Measurements from ENCODE around the gene TSN.

DNA sequence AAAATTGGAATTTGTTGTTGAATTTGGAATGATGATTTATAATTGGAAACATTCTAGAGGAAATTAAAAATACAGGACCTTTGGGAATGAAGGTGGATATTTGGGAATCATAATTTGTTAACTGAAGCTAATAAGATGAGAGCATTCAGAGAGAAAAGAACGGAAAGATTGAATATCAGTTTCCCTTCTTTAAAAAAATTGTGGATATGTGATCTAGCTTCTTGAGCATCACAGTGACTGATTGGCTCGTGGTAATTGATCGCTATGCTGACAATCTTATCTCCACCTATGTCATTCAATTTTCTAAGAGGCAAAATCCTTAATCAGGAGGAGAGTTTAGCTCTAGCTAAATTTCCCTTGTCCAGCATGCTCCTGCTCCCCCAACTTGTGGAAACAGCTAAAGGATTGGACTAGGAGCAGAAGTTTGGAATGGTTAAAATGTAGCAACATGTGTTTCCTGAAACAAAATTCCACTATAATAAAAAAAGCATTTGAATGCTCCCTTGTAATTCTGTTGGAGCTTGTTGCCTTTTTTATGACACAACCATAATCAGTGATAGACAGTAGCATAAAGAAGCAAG lies 6.7 kb downstream of the ACTR3 start:
- RRBS: no CpG with 5 or more reads among the region's 3 CpGs

DNA sequence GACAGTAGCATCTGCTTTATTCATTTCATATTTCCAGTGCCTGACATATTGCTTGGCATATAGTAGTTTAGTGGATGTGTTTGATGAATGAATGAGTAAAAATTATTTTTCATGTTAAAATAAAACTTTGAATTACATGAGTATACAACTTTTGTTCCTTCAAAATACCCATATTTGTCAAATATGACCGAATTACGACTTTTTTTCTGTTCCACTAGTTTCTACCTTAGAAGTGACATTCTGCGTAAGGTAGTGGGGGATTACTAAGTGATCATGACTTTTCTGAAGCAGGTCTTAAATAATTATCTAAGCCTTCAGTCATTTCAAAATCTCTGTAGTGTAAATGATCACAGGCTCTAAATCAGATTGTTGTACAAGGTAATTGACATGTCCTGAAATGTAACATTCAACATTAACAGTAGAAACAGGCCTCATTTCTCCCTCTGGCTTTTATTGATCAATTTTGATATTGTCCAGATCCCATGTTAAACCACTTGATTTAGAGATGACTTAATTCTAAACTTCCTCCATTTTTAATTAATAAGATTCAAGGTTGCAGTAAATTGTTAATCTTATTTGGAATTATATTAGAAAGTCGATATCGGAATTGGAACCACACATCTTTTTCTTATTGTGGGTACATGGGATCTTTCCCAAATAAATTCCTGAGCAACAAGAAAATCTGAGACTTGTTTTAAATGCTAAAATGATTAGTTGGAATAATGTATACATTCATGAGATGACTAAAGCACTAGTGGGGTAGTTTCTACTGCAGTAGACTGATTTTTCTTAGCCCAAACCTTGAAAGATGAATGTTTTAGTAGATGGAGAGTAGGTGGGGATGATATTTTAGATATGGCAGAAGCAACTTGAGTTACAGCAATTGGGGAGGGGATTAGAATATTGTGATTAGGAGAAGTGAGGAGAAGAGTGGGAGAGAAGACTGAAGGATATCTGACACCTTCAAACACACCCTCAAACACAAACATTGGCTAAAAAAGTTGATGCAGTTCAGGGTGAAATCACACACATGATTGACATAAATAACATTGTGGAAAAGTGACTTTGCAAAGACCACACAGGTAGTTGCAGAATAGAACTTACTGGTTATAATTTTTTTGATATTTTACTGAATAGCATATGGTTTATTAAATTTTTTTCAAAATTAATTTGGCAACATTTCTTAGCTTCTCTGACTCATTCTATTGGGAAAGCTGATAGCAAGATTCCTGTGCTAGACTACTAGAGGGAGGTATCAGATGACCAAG lies 72.5 kb downstream of the ACTR3 start:
- RRBS: no CpG with 5 or more reads among the region's 5 CpGs

DNA sequence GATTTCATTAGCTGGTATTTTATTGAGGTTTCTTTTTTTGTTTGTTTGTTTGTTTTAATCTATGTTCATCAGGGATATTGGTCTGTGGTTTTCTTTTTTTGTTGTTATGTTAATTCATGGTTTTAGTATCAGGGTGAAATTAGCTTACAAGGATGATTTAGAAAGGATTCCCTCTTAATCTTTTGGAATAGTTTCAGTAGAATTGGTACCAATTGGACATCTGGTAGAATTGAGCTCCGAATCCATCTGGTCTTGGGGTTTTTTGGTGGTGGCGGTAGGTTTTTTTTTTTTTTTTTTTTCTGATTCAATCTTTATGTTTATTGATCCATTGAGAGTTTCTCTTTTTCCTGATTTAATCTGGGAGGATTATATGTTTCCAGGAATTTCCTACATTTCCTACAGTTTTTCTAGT lies 1538.2 kb downstream of the DPP10 start:
- RRBS: no CpG with 5 or more reads among the region's 2 CpGs

DNA sequence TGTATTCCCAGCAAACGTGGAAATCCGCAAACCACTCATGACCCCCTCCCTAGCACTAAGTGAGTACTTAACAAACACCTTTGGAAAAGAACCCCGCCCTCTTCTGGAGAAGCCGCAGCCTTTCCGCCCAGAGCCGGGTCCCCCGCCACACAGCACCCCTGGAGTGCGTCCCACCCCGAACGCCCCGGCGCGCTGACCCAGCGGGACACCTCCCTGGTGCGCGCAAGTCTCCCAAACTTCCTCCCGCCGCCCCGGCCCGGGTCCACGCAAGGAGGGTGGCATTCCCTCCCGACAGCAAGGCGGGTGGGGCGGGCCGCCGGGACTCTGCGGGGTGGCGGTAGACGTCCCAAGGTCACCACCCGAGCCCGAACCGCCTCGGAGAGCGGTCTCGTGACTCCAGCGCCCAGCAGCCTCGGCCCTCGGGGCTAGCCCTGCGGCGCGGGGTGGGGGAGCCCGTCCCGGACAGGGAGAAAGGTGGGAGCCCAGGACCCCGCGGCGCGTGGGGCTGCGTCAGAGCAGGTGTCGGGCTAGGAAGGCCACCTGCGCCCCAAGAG lies 622 bp downstream of the CCDC93 start:
- RRBS: 2% methylated on average over 26 of the region's 50 CpGs

DNA sequence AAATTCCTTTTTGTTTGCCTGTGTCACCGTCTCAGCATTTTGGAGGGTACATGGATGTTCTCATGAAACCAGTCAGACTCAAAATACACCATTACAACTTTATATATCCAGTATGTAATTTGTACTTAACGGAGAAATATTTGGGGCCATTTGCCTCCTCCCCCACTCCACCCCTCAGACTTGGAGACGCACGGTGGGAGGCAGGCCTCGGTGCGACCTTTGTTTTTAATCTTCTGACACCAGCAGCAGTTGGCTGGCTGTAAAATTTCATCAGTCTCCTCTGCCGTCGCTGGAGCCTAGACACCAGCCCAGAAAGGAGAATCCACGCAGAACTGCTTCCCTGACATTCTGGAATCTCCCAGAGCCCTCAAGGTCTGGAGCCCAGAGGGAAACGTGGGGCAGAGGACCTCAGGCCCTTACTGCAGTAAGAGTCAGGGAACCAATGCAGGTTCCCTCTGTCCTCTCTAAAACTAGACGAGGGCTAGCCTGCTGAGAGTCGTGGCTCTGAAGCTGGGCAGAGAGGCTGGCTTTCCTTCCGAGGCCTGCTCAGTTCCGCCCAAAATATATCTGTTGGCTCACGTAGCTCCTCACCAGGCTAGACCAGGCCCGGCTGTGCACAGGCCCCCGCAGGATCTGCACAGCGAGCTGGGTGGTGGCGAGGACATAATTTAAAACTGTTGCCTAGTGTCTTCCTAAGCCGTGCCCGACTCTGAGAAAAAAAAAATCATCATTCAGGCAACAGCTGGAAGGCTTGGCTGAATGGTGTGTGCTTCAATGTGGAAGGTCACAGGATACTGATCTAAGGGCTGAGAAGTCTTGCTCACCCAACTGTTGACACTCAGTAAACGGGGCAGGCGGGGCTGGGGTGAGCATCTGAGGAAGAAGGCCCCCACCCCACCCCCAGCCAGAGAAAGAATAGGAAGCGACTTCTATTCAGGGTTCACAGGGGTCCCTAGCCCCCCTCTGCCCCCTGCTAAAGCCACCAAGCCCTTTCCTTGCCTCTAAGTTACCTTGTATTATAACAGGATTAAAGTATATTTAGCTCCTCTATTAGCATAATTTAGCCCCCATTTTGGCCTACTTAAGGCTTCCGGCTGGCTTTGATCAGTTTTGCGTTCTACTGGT lies 40.4 kb downstream of the EN1 start:
- RRBS: no CpG with 5 or more reads among the region's 26 CpGs

- RRBS: no CpG with 5 or more reads among the region's 6 CpGs
These were observed 39.4 kb downstream of the EN1 start for GRCh38 chr2:118808050-118808399.

GRCh38 chr2:118981827-118982351 lies 39.9 kb downstream of the MARCO start:
- RRBS: no CpG with 5 or more reads among the region's 2 CpGs

GRCh38 chr2:119049923-119051113 lies 108.2 kb downstream of the C1QL2 start:
- RRBS: no CpG with 5 or more reads among the region's 15 CpGs

DNA sequence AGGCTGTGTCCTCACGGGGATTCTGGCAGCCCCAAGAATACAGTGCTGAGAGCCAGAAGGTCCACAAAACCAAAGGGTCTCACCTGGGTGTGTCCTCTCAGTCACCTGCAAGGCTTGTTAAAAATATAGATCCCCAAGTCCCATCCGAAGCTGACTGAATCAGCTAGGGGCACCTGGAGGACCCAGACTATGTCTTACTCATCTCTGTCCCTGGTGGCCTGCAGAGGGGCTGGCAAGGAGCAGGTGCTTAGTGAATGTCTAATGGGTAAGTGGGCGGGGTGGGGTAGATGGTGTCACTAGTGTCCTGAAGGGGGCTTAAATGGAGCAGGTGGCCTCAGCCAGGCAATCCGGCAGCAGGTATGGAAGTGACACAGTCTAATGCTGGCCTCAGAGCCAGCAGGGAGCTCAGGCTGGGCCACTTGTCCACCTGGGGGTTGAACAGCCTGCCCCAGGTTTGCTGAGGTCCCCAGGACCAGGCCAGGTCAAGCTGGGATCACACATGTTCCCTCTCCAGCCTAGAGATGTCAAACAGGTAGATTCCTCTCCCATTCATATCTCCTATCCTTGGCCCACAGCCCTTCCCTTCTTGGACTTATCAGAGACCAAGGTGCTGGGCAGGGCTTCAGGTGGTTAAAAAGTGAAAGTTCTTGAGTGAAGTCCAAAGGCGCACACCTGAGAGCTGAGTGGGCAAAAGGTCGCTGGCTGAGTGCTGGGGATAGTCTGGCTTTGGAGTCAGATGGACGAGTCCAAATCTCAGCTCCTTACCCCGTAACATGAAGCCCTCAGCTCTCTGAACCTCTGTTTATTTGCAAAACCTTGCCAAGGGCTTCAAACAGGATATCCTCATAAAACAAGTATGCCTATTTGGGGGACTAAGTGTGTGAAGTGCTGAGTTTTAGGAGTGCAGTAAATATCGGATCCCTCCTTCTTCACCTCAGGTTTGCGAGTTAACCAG lies 1.7 kb downstream of the STEAP3 start:
- RRBS: no CpG with 5 or more reads among the region's 10 CpGs

- RRBS: no CpG with 5 or more reads among the region's 6 CpGs
These were observed 119.6 kb upstream of the EPB41L5 start for GRCh38 chr2:119892943-119894042.

DNA sequence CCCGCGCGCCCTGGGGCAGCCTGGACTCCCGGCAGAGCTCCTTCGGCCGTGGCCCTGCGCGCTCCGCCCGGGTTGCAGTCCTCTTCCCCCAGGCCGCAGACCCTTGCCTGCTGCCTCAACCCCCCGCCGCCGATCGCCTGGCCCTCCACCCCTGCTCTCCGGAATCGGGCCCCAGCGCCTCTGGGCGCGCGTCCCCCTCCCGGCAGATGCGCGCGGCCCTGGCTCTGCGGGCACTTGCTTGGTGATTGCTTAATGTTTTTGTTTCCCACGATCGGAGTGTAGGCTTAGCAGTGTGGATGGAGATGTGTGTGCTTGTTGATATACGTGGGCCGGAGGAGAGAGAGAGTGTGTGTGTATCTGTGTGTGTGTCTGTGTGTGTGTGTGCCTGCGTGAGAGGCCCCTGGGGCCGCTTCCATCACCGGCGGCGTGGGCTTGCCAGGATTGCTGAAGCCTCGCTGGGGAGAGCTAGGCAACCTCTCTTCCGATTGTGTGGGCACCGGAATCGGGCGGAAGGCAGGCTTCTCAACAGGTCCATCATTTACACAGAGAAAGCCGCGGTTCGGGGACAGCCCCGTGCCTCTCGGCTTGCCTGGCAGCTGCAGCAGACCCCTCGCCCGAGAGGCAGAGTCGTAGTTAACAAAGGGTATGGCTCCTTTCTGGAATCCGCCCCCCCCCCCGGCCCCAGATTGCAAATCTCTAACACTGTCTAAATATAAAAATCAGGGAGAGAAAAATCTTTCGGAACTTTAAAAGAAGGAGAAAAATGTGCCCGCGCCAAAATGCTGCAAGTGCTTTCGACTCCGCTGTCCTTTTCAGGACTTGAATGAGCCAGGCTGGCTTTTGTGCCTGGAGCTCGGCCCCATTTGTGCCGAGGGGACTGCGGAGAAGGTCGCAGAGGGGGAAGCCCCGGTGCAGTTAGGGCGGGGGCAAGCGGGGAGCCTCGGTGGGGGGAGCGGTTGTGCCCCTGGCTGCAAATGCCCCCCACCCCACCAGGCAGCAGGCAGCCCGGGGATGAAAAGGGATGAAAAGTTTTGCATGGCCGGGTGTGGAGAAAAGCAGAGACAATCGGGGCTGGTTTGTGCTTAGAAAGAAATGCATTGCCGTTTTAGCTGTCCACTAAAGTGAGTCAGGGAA lies 1.2 kb downstream of the INHBB start:
- RRBS: 2% methylated on average over 35 of the region's 68 CpGs

GRCh38 chr2:120398194-120398476 lies 52.2 kb downstream of the INHBB start:
- RRBS: no CpG with 5 or more reads among the region's 3 CpGs

- RRBS: no CpG with 5 or more reads among the region's 14 CpGs
These were observed 135.5 kb downstream of the INHBB start for GRCh38 chr2:120481352-120481949.

- RRBS: no CpG with 5 or more reads among the region's 30 CpGs
These were observed 157.9 kb downstream of the INHBB start for GRCh38 chr2:120503585-120504578.

DNA sequence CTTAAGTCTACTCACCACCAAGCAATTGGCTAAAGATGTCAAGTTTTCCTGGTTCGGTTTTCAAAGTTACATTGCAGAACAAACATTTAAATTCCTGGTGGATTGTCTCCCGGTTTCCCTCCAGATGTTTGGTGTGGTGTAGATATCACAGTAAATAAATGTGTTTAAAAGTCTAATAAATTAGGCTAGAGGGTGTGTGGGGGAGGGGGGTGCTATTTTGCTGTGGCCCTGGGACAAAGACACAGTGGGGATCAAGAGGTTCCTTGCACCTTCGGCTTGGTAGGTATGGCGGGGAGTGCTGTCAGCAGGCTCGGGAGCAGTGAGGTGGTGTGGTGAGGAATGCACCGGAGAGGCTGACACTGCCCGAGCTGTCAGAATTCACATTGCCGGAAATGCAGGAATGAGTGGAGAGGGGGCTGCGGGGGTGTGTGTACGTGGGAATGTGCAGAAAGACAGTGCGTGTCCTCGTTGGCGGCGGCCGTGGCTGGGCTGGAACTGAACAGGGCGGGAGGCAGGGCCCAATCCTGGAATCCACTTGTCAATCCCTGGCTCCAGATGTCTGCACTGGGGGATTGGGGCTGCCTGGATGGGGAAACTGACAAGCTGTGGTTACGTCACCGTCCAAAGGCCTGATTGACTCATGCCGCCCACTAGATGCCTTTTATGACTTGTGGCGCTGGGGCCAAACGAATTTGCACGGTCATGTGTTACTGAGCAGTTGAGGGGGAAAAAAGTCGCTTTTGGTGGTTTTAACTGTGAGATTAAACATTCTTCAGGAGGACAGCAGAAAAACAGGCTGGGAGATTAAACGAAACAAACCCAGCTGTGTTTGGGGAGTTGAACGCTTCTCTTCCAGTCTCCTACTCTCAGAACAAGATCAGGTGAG lies 189.6 kb upstream of the GLI2 start:
- RRBS: no CpG with 5 or more reads among the region's 25 CpGs

DNA sequence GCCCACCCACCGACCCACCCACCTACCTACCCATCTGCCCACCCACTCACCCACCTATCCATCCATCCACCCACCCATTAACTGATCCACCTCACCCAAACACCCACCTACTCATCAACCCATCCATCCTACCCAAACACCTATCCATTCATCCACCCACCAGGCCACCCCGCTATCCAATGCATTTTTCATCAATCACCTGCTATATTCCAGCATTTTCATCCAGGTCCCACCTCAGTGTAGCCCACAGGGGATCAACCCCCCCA lies 121.8 kb downstream of the GLI2 start:
- RRBS: no CpG with 5 or more reads among the region's 2 CpGs

- RRBS: no CpG with 5 or more reads among the region's 9 CpGs
These were observed 81.3 kb downstream of the TFCP2L1 start for GRCh38 chr2:121203637-121204225.

- RRBS: no CpG with 5 or more reads among the region's 16 CpGs
These were observed 2.2 kb downstream of the TFCP2L1 start for GRCh38 chr2:121282464-121283450.

DNA sequence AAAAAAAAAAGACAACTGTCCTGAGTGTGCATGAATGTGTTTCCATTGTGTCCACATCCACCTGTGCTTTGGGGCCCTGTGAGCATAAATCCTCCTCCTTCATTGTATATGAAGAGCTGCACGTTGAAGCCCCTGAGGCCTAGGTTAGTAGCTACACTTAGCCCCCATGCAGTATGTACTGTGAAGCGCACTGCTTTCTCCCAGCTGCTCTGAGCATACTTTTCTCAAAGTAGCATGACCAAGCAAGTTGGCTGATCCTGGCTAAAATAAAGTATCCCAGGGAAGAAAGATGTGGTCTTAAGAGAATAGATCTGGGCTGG lies 62.7 kb downstream of the CLASP1 start:
- RRBS: no CpG with 5 or more reads among the region's 2 CpGs

DNA sequence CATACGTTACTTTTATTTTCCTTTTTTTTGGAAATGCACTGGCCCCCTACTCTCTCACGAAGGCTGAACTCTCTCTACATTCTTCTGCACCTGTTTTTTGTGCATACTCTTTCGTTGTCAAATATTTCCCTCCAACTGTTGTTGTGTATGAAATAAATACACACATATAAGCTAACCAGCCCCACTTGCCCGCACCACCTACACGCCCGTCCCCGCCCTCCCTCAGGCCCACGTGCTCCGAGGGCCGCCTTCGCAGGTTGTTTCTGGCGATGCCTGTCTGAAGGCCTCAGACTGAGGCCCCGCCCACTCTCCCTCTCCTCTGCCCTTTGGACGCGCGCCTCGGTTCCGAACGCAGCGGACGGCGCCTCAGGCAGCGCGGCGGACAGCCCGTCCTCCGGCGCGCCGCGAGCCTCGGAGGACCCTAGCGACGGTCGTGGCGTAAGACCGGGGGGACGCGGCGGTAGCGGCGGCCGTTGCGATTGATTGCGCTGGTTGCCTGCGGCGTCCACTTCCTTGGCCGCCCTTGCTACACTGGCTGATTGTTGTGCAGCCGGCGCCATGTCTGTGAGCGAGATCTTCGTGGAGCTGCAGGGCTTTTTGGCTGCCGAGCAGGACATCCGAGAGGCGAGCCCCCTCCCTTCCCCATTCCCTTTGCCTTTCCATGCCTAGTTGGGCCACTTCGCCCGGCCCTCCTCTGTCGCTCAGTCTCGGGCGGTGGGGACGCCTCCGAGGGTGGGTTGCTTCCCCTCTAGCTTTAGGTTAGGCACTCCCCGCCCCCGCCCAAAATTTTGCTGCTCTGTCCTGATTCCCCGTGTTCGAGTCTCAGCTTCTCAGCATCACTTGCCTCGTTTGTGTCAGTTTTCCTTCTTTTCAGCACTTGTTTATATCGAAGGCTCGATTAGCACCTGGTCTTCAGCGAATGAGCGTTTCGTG lies at the start of gene TSN:
TSS of gene TSN (plus strand) at position 430 of the 933 bp plus-strand sequence.
- RRBS: under 1% methylated on average over 20 of the region's 72 CpGs